Measurements from ENCODE around the genes WIPF3 and CRHR2.

DNA sequence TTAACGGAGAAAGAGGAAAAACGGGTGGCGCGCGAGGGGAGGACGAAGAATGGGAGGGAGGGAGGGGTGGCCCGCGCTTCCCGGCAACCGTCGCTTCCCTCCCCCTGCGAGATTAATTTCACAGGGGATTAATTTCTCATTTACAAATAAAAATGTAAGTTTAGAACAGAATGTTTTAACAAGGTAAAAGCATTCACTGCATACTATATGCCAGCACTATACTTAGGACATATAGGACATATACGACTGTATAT is 120.7 kb upstream of the WIPF3 start:
- PRO-cap, 7 experiments: peak in 2 of 7 experiments; most common minus-strand start position 54 of the sequence (in 1)
- RAMPAGE, long total RNA, 2 experiments: no peak in any of the 2 experiments

GRCh38 chr7:29805858-29806592 is at the start of gene WIPF3:
WIPF3 (plus strand) TSS chr7:29806508.
- PRO-cap, 7 experiments: peak in 7 of 7 experiments; most common plus-strand start chr7:29806508 (in 5); most common minus-strand start chr7:29806375 (in 7)
- RAMPAGE, long total RNA, 2 experiments: no peak in any of the 2 experiments

GRCh38 chr7:29884036-29884820 is 77.9 kb downstream of the WIPF3 start:
- PRO-cap, 7 experiments: no peak in any of the 7 experiments
- RAMPAGE, long total RNA, 2 experiments: no peak in any of the 2 experiments

- PRO-cap, 7 experiments: no peak in any of the 7 experiments
- RAMPAGE, long total RNA, 2 experiments: no peak in any of the 2 experiments
Measured at GRCh38 chr7:30078671-30079185, 50.5 kb downstream of the PLEKHA8 start.

- PRO-cap, 7 experiments: no peak in any of the 7 experiments
- RAMPAGE, long total RNA, 2 experiments: no peak in any of the 2 experiments
Measured at GRCh38 chr7:30093218-30093635, 41.6 kb upstream of the MTURN start.

DNA sequence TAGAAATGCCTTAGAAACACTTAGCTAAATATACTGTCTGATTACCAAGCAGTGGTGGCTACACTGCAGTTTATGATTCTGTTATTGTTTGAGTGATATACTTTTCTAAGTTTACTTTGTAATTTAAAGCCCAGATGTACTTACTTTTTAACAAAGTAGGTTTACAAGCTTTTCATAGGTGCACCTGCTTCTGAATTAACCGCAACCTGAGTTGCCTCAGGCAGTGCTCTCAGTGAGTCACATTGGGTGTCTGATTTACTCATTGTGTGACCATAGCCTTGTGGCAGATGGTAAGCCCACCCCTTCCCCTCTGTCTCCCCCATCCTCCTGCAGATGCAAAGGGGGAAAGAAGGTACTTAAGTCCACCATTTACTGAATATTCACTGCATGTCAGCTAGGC is 9.0 kb downstream of the MTURN start:
- PRO-cap, 7 experiments: no peak in any of the 7 experiments
- RAMPAGE, long total RNA, 2 experiments: no peak in any of the 2 experiments

DNA sequence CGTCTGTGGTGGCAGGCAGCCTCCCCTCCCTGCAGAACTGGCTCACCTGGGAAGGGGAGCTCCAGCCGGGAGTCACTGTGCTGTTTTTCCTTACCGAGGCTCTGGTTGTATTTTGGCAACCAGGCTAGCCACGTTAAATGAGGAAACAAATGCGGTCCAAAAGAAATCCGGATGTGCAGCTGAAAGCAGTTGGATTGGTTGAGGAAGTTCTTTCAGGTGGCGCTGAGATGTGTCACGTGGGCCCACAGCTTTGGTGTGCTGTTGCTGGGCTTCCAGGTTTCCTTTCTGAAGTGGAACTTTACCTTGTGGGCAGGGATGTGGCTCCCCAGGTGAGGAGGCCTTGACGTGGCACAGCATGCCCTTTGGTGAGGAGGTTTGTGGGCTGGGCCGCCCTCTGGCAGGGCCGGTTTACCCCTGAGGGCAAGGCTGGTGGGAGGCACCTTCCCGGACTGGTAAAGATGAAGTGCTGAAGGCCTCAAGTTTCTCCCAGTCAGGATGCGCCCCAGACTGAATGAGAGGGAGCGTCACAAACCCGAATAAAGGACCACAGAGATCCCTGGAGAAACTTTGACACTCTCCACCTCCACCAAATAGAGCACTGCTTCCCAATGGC is 14.3 kb downstream of the MTURN start:
- PRO-cap, 7 experiments: no peak in any of the 7 experiments
- RAMPAGE, long total RNA, 2 experiments: no peak in any of the 2 experiments

DNA sequence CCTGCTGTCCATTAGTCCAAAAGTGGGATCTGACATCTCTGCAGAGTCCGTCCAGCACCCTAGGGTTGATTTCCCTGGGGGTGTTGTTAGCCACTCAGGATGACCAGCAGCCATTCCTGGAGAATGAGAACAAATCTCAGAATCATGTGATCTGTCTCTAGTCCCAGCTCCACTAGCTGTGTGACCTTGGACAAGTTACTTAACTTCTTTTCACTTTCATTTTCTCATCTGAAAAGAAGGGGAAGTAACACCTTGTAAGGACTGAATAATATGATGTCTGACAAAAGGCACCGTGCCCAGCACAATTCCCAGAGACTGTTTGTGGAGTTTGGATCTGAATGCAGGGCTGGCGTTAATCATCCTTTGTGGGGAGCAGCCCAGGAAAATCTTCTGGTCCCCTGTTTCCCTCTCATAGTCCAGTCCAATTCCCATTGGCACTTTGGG is 44.2 kb downstream of the MTURN start:
- PRO-cap, 7 experiments: no peak in any of the 7 experiments
- RAMPAGE, long total RNA, 2 experiments: no peak in any of the 2 experiments

DNA sequence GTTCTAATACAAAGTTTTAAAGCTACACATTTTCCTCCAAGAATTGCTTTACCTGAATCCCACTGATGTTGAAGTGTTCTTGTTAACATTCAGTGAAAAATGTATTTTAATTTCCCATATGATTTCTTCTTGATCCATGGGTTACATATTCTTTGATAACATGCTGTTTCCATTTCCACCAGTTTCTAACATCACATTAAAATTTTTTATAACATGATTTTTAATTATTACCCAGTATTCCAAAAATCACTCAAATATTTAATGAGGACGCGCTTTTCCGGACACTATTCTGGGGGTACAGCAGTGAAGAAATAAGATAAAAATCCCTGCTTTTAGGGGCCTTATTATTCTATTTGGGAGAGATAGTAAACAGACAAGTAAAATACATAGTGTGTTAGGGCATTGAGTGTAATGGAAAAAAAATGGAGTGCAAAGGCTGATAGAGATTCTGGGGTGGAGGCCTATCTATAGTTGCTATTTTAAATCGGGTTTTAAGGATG is 7.8 kb downstream of the ZNRF2 start:
- PRO-cap, 7 experiments: no peak in any of the 7 experiments
- RAMPAGE, long total RNA, 2 experiments: no peak in any of the 2 experiments

- PRO-cap, 7 experiments: no peak in any of the 7 experiments
- RAMPAGE, long total RNA, 2 experiments: no peak in any of the 2 experiments
Measured at GRCh38 chr7:30294745-30295014, 10.3 kb downstream of the ZNRF2 start.

GRCh38 chr7:30330787-30331141 is 46.4 kb downstream of the ZNRF2 start:
- PRO-cap, 7 experiments: no peak in any of the 7 experiments
- RAMPAGE, long total RNA, 2 experiments: no peak in any of the 2 experiments

DNA sequence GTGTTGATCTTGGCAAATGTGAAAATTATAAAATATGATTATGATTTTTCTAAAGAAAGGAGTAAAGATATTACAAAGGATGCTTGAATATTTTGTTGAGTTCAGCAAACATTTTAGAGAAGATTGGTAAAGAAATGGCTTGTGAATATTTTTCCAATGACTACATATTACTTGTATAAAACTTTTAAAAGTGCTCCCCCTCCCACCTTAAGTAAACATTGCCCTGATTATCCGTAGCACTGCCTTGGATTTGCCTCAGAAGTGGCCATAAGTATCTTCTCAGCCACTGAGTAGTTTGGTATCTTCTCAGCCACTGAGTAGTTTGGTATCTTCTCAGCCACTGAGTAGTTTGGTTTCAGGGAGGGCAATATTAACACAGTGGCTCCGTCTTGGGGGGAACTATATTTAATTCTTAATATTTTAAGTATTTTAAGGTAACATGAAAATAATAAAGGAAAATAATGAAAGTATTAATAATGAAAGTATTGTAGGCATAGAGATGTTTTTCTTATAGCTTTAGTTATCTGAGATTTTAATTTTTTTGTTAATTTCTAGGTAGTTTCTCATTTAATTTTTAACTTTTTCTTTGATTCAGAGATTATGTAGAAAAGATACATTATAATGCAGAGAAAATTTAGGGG is 51.8 kb downstream of the ZNRF2 start:
- PRO-cap, 7 experiments: no peak in any of the 7 experiments
- RAMPAGE, long total RNA, 2 experiments: no peak in any of the 2 experiments

DNA sequence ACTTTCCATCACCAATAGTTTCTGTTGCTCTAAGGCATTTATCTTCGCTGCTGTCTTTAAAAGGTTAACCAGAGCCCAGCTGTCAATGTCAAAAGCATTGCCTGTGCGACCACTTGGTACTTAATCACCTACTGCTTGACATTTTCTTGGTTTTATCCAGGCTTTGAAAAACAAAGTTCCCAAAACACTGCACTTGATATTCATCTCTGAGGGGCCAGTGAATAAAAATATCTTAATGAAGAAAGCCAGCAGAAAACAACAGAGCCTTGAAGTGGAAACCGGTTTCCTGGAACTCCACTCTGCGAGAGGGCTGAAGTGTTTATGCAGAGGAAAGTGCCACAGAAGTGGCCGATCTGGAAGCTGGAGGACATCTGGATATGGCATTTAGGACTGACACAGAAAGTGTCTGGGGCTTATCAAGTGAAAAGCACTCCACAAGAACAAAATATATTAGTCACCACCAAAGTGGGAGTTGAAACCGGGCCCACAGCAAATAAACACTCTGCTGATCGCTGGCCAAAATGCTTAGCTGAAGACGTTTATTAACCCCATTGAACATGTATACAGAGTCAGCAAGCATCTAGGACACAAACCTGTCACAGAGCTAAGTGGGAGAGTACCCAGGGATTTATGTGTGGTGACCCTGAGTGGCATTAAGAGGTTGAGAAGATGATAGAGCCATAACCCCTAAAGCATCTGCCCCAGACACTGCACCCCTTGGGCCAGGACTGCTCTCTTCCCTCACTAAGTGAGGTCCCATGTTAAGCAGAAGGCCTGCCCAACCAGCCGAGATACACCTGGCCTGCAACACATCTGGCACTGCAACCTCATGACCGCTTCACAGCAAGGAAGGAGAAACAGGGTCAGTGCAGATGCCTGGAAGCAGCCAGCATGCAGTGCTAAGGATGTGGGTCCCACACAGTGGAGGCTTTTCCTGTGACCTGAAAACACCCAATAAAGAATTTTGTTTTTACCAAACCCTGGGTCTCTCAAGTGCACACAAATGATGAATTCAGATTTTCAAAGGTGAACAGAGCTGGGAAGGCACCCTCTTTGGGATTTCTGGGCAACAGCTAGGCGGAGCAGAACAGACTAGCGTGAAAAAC is 7.7 kb downstream of the NOD1 start:
- PRO-cap, 7 experiments: peak in 5 of 7 experiments; most common plus-strand start position 341 of the sequence (in 2); most common minus-strand start position 373 of the sequence (in 5)
- RAMPAGE, long total RNA, 2 experiments: no peak in any of the 2 experiments

GRCh38 chr7:30549868-30550280 is 44.8 kb upstream of the GARS1 start:
- PRO-cap, 7 experiments: no peak in any of the 7 experiments
- RAMPAGE, long total RNA, 2 experiments: no peak in any of the 2 experiments

DNA sequence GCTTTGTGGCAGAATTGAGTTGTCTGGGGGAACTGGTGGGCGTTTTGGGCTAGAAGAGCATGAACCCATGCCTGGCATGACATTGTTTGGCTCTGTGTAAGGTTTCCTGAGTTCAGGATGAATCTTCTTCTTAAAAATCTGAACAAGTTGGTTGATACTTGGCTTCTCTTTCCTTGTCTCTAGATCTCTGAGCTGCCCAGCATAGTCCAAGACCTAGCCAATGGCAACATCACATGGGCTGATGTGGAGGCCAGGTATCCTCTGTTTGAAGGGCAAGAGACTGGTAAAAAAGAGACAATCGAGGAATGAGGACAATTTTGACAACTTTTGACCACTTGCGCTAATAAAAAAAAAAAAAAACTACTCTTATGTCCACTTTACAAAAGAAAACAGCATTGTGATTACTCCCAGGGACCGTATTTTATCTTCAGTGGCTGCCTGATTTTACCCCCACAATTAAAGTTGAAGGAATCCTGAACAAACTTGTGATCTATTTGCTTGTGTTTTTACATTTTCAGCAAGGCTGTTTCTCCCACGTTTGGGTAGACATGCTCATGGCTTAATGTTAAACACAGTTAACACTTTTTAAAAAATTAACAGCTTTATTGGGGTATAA is 39.0 kb downstream of the GARS1 start:
- PRO-cap, 7 experiments: no peak in any of the 7 experiments
- RAMPAGE, long total RNA, 2 experiments: no peak in any of the 2 experiments

GRCh38 chr7:30681949-30682906 is at the start of gene CRHR2:
CRHR2 (minus strand) TSS chr7:30682456.
- PRO-cap, 7 experiments: peak in 2 of 7 experiments; most common plus-strand start chr7:30682059 (in 2)
- RAMPAGE, long total RNA, 2 experiments: no peak in any of the 2 experiments

DNA sequence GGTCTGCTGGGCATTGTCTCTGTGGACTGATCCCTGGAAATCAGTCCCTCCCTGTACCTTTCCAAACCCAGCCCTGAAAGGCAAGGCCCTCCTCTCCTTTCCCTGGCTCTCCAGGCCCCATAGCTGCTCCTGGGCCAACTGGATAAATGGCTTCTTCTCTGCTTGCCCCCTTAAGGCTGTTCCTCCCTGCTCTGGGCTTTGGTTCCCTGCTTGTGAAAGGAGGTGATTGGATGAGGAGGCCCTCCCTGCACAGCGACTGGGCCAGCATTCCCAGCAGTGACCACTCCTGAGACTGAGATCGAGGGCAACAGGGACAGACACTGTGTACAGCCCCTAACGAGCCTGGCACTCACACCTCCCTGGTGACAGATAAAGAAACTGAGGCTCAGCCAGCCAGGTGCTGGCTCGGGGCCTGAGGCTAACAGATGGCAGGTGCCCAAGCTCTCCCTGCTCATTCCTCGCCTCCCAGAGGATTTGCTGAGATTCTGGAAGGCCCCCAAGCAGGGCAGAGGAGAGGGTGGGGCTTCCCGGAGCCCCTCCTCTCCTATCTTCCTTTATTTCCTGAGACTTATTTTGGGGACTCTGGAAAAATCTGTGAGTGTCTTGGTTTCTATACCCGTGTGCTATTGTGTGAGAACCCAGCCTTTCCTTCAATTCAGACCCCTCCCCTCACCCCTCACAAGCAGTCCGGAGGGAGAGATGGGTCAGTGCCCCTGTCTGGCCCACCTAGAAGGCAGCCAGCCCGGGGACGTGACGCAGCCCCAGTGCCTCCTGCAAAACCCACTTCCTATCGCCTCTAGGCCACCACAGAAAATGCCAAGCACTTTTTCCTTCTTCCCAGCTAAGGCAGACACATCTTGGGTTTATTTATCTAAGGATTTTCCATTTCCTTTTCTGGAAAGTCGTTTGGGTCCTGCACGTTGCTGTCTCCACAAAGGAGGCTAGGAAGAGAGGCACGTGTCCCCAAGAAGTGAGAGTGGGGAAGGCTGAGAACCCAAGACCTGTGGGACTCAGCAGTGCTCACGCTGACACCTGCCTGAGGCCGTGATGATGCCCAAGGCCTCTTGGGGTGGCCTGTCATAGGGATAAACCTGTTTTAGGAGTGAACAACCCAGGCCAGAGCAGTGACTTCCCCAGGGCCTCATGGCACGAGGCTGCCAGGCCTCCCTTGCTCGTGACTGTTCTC is 11.8 kb upstream of the AQP1 start:
- PRO-cap, 7 experiments: no peak in any of the 7 experiments
- RAMPAGE, long total RNA, 2 experiments: no peak in any of the 2 experiments

- PRO-cap, 7 experiments: no peak in any of the 7 experiments
- RAMPAGE, long total RNA, 2 experiments: no peak in any of the 2 experiments
Measured at GRCh38 chr7:30938300-30938703, 25.5 kb upstream of the GHRHR start.

DNA sequence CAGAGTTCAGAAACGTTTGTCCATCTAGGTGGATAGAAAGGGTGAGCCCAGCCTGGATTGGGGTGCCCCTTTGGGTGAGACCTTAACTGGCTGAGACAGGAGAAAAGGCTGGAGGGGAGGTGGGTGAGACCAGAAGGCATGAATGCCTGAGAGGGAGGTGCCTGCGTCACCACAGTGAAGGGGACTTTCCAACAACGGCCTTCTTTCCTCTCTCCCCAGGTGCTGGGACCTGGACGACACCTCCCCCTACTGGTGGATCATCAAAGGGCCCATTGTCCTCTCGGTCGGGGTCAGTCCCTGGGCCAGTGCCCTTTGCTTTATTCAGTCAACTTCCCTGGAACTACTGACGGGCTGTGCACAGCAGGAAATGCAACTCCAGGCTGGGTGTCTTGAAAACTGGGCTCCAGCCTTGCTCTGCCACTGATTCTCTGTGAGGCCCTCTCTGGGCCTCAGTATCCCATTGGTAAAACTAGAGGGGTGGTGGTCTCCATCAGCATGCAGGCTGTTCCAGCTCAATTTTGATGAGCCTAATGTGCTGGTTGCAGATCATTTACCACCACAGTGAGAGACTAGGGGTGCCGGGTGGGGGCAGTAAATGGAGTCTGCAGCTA is 11.1 kb downstream of the GHRHR start:
- PRO-cap, 7 experiments: no peak in any of the 7 experiments
- RAMPAGE, long total RNA, 2 experiments: no peak in any of the 2 experiments

GRCh38 chr7:31335442-31335884 is 5.1 kb downstream of the NEUROD6 start:
- PRO-cap, 7 experiments: no peak in any of the 7 experiments
- RAMPAGE, long total RNA, 2 experiments: no peak in any of the 2 experiments

All from ovary (tissue), 7 donors.